Endothelial cell (in vitro differentiated cells): ENCODE measurements around a stretch of chr6.

DNA sequence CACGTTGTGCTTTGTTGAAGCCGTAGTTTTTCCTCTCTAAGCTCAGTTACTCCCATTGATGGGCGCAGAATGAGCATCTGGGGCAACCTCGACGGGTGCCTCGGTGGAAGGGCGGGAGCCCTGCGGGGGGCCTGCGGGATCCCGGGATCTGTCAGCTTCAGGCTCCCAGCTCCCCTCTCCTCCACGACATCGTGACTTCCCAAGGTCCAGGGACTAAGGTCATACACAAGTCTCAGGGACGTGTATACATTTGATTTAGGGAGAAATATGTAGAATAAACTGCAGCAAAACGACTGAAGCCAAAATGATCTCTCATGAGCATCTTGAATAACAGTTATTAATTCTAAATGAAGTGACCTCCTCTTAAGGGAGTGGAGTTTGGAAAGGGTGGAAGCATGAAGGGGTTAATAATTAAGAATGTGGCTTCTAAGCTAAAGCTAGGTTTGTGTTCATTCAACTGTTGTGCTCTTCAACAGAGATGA is 1.3 kb downstream of the PPP1R14C start:
- PRO-cap: no peak

- PRO-cap: no peak
Observed at GRCh38 chr6:150154268-150154917, 11.5 kb downstream of the PPP1R14C start.

DNA sequence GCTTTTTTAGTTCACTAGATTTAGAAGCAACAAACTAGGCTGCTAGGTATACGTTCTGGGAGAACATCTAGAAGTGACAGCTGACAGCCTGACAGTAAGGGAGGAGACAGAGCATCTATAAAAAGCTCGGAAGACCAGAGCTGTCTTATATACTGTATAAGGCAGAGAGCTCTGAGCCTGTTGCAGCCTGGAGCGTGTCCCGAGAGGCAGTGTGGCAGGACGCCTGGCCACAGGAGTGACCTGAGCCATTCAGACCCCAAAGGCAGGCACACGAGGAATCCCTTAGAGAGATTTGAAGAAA is 24.6 kb downstream of the PPP1R14C start:
- PRO-cap: no peak

GRCh38 chr6:150177682-150178501 is 35.0 kb downstream of the PPP1R14C start:
- PRO-cap: no peak

- PRO-cap: no peak
Observed at GRCh38 chr6:150184762-150185636, 42.2 kb downstream of the PPP1R14C start.

GRCh38 chr6:150297536-150297750 is 71.4 kb upstream of the IYD start:
- PRO-cap: no peak

GRCh38 chr6:150398016-150398476 is 29.2 kb downstream of the IYD start:
- PRO-cap: no peak

DNA sequence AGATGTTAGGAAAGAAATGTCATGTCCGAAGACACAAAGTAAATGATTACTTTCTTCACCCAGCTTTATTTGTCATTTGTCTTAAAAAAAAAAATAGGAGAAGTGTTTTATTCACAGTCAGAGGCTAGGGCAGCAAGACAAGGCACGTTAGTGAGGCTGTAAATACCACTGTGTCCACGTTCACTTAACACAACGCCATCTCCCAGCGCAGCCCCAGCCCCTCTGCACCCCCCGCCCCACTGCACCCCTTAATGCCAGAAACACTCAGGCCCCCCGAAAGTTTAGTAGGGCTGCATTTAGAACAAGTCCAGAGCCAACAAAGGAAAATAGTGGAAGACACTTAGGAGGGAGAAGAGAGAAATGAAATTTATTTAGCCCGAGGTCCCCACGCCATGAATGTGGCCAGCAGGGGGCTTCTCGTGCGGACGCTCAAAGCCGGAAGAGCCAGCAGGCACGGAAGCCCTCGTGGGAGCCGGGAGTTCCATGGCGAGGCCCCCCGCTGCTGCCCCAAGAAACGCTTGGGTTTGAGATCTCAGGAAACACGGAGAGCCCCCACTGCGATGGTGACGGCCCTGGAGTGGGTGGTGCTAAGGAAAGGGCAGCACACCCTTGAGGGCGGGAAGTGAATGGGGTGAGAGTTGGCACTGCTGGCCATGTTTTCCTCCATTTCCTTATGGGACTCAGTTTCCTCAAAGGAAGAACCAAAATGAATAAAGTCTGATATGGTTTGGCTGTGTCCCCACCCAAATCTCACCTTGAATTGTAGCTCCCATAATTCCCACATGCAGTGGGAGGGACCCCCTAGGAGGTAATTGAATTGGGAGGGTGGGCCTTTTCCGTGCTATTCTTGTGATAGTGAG is 50.2 kb downstream of the IYD start:
- PRO-cap: no peak

DNA sequence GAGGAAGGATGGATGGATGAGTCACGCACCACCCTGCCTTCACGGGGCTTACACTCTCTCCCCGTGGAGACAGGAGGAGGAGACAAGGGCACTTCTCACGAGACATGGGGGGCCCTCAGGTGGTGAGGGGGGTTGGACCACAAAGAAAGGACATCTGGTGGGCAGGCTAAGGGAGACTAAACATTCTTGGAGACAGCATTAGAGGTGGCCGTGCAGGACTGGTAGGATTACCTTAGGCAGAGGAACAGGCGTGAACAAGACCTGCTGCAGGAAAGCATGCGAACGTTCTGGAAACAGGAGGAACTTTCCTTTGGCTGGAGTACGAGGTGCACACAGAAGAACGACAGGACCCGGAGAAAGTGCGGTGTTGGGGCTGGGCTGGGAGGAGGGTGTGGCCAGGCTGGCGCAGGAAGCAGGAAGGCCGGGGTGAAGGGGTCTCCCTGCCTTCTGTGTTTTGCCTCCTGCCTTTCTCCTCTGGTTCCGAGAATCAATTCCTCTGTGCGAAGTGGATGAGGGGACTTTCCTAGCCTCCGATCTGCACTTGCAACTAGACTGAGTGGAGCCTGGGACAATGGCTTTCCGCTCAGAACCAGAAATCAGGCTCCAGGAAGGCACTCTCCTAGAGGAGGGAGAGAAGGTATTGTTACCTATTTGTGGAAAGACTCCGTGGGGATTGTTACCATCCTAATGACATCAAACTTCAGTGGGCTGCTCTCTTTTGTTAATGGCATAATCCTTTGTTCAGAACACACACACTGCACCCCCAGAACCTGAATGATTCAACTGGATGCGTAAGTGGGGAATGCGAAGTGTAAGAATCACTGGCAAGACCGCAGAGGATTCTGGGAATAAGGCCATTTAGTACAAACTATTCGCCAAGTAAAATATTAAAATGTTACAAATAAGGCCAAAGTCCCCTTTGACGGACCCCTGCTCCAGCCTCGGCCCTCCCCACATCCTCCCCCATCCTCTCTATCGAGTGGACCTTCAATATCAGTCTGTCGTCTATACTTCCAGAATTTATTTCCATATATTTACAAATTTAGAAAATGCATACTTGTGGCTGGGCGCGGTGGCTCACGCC is 22.9 kb upstream of the PLEKHG1 start:
- PRO-cap: no peak

GRCh38 chr6:150733596-150734309 is 131.7 kb upstream of the MTHFD1L start:
- PRO-cap: no peak

- PRO-cap: bidirectional peak, plus-strand start at chr6:150866489, minus-strand start at chr6:150866357; bidirectional peak, plus-strand start at chr6:150867033, minus-strand start at chr6:150866772
Observed at GRCh38 chr6:150866138-150866895, 815 bp downstream of the MTHFD1L start.

GRCh38 chr6:150925853-150926651 is 60.5 kb downstream of the MTHFD1L start:
- PRO-cap: no peak

GRCh38 chr6:151021671-151022265 is 156.3 kb downstream of the MTHFD1L start:
- PRO-cap: bidirectional peak, plus-strand start at chr6:151022075, minus-strand start at chr6:151021959

- PRO-cap: no peak
Observed at GRCh38 chr6:151070782-151071214, 169.0 kb upstream of the AKAP12 start.

DNA sequence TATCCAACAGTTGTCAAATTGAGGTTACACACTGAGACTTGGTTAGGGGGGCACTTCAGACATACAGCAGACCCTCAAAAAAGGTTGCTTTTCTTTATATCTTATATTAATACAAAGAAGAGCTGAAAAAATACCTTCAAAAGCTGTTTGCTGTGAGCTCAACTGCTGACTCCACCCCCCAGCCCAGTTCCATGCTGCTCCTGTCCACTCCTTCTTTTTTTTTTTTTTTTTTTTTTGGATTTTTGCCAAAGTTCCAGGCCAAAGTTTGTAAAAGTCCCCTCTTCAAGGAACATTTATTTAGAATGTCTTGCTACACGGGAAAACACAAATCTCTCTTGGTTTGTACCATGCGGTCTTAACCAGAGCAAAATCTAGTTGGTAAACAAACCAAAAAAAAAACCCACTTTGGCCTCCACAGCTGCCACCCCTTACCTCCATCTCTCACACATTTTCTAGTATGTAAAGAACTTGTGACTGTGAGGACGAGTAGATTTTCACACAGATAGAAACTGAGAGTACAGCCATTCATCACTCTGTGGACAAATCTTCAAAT is 85.3 kb upstream of the AKAP12 start:
- PRO-cap: no peak

DNA sequence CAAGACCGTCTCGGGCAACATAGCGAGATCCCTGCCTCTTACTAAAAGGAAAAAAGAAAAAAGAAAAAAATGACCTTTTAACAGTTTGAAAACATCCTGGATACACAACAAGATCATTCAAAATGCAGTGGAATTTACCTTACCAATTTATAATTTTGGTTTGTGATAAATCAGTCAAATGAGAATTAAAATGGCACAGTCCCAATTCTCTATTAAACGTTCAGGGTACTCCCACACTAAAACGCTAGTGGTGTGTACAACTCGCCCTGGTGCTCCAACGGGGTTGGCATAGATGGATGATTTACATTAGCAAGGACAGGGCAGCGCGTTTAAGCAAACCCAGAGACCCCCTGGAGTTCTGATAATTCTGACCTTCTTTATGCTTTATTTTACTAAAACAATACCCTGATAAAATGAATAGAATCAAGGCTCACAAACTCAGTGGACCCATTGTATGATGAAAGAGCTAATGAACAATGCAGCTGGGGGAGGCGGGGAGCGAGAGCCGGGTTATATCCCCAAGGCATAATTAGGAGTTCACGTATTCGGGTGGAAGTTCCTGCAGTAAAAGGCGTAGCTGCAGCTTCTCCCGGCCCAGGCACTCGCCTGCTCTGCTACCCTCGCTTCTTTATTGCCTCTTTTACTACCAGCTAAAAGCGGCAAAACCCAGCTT is 2.0 kb downstream of the ZBTB2 start:
- PRO-cap: bidirectional peak, plus-strand start at position 267 of the sequence, minus-strand start at position 290 of the sequence; bidirectional peak, plus-strand start at position 542 of the sequence, minus-strand start at position 616 of the sequence

DNA sequence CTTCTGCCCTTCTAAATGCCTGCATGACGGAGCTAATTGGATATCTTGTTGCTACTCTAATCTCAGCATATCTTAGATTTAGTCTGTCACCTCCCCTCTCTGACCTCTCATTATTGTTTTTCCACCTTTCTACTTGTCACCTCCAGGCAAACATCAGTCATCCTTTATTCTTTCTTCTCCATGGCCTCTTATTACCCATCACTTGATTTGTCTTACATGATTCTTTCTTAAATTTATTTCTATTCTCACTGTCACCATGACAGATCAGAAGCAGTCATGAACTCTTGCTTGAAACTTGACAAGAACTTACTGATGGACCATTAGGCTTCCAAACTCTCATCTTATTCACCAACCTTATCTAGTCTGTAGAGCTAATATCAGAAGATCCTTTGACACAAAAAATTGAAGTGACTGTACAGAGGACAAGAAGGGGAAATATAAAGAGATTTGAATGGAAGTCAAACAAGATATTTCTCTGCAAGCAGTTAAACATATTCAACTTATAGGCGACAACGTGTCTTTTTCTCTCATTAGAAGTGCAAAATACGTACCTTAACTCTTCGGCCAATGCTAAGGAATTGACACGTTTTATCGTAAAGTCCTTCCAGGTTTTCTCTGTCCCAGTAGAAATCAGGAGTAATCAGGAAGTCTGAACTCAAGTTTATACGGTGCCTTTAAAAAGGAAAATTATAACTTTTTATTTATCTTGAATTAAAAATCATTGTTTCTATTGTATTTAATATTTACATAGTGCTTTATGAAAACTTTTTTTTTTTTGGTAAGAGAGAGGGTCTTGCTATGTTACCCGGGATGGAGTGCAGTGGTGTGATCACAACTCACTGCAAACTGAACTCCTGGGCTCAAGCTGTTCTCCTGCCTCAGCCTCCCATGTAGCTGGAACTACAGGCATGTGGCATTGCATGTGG is 25.6 kb upstream of the ZBTB2 start:
- PRO-cap: no peak

DNA sequence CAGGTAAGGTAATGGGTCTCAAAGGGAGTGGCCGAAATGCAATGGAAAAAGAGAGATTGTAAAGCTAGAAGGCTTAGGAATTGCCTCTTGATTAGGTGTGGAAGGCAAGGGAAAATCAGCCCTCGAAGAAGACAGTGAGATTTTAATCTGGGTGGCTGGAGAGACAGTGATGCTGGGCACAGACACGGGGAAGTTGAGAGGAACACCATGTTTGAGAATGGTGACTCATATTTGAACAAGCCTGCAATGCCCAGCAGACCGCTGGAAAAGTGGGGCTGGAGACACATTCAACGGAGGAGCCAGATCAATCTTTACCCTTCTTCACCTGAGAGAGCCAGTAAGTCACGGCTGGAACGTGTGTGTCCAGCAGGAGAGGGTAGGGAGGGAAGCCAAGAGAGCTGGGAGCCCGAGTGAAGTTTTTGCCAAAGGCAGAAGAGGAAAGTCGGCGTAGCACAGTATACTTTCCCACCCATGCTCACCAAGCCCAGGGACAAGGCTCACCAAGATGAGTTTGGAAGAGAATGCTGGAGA is 3.7 kb upstream of the ESR1 start:
- PRO-cap: no peak

DNA sequence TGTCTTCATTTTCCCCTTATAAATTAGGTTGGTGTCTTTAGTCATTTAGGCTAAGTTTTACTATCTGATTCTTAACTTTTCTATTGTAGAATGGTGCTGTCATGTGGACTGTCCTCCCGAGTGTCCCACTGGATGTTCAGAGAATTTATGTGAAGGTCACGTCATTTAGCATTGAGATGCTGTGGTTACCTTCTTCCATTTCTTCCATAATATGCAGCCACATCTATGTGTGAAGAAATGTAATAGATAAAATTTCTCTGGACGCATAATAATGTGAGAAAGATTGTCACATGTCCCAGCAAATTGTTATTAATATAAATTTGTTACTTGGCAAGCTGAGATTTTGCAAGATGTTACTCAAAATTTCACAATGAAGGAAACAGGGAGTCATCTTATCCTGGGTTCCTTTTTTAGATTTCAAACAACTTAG is 3.5 kb downstream of the ESR1 start:
- PRO-cap: no peak

DNA sequence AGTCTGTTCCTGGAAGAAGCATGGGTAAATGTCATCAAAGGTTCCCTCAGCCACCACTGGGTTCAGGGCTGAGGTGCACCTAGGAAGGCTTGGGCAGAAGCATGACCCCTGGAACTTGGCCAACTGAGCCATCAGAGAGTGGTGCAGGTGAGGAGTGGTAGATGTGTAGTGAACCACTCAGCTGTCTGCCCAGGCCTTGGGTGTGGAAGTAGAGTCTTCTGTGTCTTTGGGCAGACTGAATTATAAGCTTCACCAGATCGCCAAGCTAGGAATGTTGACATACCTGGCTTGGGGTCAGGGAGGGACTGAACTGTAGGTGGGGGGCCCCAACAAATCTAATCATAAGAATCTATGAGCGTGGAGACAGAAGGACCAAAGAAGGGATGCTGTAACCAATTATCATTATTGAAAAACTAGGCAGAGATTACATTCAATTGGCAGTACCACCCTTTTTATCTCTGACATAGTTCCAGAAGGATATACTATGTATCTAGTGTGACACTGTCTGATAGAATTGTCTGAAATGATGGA is 102.2 kb downstream of the ESR1 start:
- PRO-cap: no peak